Retinal pigment epithelial cell (primary cell): Measurements from ENCODE around the gene VWCE.

DNA sequence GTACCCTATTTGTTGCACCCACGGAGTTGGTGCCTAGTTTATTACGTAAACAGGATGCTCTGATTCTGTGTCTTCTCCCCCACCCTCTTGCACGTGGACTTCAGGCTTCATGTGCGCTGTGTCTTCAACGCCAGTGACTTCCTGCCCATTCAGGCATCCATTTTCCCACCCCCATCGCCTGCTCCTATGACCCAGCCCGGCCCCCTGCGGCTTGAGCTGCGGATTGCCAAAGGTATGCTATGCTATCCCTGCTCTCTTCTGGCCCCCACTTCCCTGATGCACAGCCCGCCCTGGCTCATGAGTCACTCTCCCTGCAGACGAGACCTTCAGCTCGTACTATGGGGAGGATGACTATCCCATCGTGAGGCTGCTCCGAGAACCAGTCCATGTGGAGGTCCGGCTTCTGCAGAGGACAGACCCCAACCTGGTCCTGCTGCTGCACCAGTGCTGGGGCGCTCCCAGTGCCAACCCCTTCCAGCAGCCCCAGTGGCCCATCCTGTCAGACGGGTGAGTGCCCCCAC lies 5.8 kb downstream of the ZP1 start:
- RRBS: no CpG with 5 or more reads among the region's 17 CpGs

GRCh38 chr11:60890545-60891391 lies 15.6 kb downstream of the PRPF19 start:
- RRBS: no CpG with 5 or more reads among the region's 11 CpGs

DNA sequence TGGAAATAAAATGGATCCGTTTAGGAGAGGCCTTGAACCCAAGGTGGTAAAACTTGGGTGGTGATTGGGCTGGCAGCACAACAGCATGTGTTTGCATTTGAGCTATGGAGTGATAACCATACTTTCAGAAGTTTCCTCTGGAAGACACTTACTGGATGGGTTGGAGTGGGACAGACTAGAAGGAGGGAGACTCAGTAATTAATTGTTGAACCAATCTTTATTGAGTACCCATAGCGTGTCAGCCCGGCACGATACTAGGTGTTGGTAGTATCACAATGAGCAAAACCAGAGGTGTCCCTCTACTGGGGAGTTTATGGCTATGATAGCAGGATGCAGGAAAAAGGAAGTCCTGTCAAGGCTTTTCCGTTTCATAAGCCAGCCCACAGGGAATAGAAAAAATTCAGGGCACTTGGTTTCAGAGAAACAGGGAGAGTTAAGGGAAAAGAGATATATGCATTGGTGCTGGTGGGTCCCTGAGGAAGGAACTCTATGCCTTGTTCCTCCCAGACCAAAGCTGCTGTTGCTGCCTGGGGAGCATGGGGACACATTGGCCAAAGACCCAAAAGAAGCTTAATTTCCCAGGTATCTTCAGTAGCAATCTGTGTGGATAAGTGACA lies 3.0 kb upstream of the TMEM109 start:
- RRBS: no CpG with 5 or more reads among the region's 5 CpGs

- RRBS: no CpG with 5 or more reads among the region's 34 CpGs
These were observed 777 bp downstream of the TMEM109 start for GRCh38 chr11:60914610-60915259.

- RRBS: no CpG with 5 or more reads among the region's 15 CpGs
These were observed 11.3 kb downstream of the CD6 start for GRCh38 chr11:60982708-60983255.

DNA sequence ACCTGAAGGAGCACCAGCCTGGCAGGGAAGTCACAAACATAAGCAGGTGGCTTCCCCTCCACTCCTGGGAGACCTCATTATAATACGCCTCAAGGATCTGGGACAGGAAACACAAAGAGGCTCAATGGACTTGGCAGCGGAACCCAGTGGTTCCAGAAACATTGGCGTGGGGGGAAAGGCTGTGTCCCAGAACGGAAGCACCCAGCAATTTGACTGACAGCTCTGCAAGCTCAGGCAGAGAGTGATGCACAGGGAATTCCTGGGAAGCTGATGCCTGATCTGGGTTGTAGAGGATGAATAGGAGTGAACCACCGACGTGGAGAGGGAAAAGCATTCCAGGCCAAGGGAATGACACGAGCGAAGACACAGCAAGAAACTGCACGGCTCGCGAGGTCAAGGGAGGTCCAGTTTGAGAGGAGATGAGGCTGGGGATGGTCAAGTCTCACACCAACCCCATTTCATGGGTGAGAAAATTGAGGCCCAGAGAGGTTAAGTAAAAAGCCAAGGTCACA lies 51.3 kb downstream of the CD6 start:
- RRBS: no CpG with 5 or more reads among the region's 11 CpGs

- RRBS: no CpG with 5 or more reads among the region's 14 CpGs
These were observed 41.2 kb upstream of the CD5 start for GRCh38 chr11:61060944-61061672.

GRCh38 chr11:61120431-61121663 lies 18.6 kb downstream of the CD5 start:
- RRBS: no CpG with 5 or more reads among the region's 14 CpGs

DNA sequence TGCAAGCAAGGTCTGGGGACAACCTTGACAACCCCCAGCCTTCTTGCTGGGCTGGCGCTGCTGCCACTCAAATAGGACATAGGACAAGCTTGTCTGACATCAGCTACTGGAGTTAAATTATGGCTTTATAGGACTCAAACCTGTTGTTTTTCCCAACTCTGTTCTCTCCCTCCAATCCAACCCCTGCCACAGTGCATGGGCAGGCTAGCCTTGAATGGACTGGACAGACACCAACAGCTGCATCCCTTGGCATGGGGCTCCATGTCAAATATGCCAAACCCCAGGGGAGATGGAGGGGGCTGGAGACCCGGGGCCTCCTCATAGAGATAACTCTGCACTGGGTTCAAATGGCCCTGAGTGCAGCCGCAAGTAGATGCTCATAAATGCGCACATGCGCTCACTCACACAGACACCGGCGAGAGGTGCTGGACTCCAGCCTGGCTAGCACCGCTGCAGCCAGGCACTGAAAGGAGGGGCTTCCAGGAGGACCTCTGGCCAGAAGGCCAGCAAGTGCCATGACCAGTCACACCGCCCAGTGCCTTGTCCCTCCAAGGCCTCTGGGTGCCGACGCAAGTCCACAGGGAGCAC lies 28.9 kb downstream of the CD5 start:
- RRBS: 98% methylated on average over 4 of the region's 11 CpGs

DNA sequence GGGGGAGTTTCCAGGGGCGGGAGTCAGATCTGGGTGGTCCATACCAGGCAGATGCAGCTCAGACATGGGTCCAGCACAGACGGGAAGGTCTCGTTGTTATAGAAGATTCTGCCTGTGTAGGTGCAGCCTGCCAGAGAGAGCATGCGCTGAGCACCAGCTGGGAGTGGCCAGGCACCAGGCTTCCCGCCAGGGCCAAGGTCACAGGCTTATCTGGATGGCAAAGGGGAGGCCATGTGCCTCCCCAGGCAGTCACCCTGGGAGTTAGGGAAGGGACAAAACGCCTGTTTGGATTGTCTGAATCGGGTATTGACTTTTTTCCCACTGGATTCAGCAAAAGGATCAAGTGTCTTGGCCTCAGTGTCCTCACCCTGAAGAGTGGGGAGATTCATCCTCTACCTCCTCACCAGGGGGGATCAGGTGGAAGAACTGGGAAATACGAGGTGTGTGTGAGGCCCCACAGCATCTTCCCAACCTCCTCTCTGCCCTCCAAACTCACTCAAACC lies 26.5 kb downstream of the PGA5 start:
- RRBS: no CpG with 5 or more reads among the region's 8 CpGs

DNA sequence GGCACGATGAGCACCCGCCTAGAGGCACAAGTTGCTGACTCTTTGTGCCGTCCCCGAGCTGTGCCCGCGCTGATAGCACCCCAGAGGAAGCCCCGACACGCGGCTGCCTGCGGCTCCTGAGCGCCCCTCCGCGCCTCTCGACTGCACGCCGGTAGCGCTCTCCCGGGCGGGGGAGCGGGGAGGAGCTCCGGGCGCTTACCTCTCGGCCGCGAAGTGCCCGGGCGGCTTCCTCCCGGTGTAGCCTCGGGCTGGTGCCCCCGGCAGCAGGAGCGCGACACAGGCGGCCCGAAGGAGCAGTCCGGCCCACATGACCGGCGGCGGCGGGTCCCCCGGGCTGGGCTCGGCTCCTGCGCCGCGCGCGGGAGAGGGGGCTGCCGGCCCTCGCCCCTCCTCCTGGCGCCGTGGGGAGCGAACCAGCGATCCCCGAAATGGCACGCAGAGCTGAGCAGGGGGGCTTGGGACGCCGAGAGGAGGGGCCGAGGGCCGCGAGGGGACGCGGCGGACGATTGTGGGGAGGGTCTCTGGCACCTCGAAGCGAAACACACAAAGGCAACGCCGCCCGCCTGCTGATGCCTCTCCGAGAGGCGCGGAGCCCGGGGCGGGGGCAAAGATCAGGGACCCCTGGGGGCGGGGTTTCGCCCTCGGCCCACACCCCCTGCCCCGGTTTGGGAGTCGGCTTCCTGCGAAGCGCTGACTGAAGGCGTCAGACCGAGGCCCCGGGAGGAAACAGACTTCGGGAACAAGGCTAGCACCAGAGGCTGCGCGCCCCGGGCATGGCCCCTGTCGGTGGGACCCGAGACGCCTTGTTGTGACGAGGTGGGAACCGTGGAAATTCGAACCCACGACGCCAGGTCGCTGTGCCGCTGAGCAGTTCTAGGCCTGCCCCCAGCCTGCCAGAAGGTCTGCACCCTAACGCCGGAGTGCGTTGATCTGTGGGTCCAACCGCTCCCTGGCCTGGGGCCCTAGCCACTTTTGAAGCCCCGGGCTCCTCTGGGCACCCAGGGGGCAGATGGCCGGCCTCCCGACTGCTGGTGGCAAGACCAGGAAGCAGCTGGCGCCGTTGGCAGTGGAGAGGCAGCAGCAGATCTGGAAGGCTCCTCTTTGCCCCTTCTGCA lies at the start of gene VWCE:
Gene VWCE (minus strand): TSS at position 588 of the 1,115 bp plus-strand sequence.
- RRBS: 8% methylated on average over 34 of the region's 106 CpGs

DNA sequence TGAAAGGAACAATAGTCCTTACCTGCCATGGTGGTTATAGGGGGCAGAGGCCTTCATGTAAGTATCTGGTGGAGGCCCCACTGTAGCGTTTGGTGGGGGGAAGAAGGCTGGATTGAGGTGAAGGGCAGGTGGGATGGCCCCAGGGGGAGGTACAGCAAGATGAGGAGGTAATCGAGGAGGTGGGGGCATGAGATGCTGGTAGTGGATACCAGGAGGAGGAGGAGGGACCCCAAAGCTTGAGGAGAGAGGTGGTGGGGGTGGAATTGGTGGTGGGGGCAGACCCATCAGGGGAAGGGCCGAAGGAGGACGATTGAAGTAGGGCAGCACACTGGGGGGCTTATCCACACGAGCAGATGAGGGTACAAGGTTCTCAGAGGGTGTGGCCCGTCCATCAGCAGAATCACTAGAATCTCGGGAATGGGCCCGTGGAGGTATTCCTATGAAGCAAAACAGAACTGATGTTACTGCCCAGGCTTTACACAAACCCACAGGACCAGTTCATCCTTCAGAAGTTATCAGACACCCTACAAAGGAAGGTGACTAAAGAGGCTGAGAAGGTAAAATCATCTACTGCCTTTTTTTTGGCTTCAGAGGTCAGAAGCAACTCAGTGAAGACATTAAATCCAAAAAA lies 13.6 kb downstream of the CPSF7 start:
- RRBS: no CpG with 5 or more reads among the region's 8 CpGs

DNA sequence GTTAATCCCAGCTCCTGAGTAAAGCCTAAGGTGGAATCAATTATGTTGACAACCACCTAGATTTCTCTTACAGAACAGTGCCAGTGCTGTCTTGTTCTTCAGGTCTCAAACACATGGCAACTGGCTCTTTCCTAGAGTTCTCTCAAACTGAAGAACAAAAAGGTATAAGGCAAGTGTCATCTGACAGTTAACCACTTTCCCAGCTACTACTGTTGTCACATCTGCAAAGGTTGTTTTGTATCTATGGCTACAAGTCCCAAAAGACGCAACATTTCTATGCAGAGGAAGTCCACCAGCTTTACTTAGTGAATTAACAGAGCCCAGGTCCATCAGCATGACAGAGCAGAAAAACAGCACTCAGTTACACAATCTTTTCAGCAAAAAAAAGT lies 12.2 kb downstream of the CPSF7 start:
- RRBS: no CpG with 5 or more reads among the region's 1 CpG

GRCh38 chr11:61508896-61509875 lies 637 bp downstream of the LRRC10B start:
- RRBS: 5% methylated on average over 34 of the region's 137 CpGs

DNA sequence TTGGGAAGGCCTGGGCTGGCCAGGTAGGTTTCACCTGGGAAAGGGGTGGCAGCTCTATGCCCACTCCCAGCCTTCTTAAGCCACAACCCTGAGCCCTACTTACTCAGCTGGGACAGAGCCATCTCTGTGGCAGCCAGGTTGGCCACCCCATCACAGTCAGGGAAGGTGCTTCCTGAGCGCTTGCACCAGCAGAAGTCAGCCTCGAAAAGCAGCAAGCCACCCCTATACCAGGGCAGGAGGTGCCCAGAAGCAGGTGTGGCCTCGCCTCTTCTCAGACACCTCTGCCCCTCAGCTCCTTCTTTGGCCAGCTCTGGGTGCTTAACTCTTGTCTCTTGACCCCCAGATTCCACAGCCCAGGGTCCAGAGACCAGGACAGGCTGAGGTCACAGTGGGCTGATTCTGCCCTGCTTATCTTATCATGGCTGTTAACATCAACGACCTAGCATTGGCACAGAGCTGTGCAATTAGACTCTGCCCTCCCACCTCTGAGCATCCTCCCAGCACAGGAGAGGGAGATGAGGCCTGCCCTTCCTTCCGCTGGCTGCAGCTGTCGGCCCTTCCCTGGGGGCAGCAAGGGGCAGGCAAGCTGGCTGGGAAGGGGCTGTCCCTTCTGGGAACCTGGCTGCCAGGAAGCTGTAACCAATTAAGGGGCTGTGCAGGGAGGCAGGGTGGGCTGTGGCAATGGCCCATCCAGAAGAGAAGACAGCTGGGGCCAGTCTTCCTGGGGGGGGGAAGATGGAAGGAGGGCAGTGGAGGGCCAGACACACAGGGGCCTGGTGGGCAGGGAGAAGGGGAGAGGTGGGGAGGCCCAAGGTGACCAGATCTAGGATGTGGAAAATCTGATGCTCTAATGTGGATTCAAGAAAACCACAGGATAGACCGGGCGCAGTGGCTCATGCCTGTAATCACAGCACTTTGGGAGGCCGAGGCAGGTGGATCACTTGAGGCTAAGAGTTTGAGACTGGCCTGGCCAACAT lies 22.5 kb downstream of the LRRC10B start:
- RRBS: no CpG with 5 or more reads among the region's 9 CpGs

DNA sequence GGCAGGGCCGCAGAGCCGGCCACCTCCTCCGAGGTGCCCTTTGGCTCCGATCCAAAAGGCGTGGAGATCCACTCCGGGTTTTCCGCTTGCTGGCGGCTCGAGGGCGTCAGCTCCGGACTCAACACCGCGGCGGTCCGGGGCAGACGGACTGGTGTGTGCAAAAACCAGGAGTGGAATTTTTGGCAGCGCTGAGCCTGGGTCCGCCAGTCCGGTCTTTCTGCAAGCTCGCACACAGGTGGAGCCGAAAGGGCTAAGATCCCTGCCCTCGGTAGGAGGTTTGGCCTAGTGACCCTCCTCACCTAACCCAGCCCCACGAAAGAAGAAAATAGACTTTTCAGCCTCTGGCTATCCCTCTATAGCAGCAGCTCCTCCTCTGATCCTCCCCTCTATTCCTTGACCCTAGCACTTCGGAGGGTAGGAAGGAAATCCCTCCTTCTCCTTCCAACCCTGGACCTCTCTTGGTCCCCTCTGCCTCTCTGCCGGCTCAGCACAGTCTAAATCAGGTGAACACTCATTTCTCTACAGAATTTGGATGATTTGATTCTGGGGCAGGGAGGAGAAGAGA lies 627 bp upstream of the SYT7 start:
- RRBS: 2% methylated on average over 10 of the region's 25 CpGs

DNA sequence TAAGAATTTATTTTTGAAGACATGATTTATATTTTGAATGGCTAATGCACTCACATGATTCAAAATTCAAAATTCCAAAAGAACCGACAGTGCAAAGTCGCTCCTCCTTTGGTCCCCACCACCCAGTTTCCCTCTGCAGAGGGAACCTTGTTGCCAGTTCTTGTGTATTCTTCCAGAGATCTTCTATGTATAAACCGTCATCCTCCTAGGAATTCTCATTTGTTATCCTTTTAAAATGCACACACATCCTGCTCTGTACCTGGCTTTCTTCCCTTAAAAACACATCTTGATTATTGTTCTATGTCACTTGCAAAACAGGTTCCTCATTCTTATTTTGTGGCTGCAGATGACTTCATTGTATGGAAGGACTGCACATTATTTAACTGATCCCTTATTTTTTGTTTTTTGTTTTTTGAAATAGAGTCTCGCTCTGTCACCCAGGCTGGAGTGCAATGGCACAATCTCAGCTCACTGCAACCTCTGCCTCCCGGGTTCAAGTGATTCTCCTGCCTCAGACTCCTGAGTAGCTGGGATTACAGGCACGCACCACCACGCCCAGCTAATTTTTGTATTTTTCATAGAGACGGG lies 26.6 kb upstream of the SYT7 start:
- RRBS: no CpG with 5 or more reads among the region's 8 CpGs

GRCh38 chr11:61796635-61797219 lies 4.0 kb downstream of the FEN1 start:
- RRBS: no CpG with 5 or more reads among the region's 3 CpGs

GRCh38 chr11:61870912-61871759 lies 20.2 kb downstream of the FADS3 start:
- RRBS: no CpG with 5 or more reads among the region's 28 CpGs

DNA sequence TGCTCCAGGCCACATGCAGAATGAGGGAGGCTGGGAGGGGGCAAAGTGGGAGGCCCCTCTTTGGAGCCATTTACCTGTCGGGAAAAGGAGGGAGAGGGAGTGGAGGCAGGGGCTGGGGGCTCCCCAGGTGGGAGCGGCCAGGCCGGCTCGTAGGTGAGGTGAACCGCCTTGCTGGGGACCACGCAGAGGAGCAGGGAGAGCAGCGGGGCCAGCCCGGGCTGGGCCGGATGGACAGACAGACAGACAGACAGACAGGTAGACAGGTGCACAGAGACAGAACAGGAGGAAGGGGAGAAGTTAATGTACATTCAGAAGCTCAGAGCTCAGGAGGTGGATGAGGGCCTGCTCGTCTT lies 12.1 kb downstream of the RAB3IL1 start:
- RRBS: 57% methylated on average over 6 of the region's 10 CpGs